Skeletal muscle tissue (tissue), 7 donors: ENCODE measurements around a stretch of chr7.

GRCh38 chr7:140639767-140640690, 584 bp downstream of the DENND2A start:
- PRO-cap, 3 experiments = peak in 2 of 3 experiments; most common plus-strand start chr7:140640287 (in 1); most common minus-strand start chr7:140640363 (in 1)
- RAMPAGE, long total RNA = no peak
- RRBS, 2 experiments = 2 to 3% methylated on average over 37 to 42 of the region's 86 CpGs

DNA sequence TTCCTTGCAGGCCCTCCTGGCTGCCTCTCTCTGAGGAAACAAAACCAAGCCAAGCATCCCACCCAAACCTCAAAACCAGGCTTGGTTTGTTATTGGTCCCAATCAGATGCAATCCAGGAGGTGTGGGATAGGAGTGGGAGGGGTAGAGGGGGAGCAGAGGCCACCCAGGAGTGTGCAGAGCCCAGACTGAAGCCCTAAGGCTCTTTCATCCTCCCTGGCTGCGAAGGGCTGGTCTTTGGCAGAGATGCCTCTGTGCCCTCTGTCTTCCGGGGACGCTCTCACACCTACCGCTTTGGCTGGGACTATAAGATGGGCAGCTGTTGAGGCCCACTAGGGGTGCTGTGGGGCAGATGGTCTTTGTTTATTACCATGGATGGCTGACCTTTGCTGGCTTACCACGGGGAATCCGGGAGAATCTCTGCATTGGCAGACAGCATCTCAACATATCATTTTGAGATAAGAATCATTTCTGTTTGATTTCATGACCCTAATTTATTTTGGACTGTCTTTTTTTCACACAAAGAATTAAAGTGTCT, 6.4 kb upstream of the DENND2A start:
- PRO-cap, 3 experiments = no peak in any of the 3 experiments
- RAMPAGE, long total RNA = no peak
- RRBS, 2 experiments = 12% methylated on average over 5 of the region's 6 CpGs; no CpG with 5 or more reads in 1 of the 2 experiments

- PRO-cap, 3 experiments = no peak in any of the 3 experiments
- RAMPAGE, long total RNA = no peak
- RRBS, 2 experiments = no CpG with 5 or more reads among the region's 10 CpGs
Measured at GRCh38 chr7:140714528-140715180, 18.1 kb downstream of the NDUFB2 start.

DNA sequence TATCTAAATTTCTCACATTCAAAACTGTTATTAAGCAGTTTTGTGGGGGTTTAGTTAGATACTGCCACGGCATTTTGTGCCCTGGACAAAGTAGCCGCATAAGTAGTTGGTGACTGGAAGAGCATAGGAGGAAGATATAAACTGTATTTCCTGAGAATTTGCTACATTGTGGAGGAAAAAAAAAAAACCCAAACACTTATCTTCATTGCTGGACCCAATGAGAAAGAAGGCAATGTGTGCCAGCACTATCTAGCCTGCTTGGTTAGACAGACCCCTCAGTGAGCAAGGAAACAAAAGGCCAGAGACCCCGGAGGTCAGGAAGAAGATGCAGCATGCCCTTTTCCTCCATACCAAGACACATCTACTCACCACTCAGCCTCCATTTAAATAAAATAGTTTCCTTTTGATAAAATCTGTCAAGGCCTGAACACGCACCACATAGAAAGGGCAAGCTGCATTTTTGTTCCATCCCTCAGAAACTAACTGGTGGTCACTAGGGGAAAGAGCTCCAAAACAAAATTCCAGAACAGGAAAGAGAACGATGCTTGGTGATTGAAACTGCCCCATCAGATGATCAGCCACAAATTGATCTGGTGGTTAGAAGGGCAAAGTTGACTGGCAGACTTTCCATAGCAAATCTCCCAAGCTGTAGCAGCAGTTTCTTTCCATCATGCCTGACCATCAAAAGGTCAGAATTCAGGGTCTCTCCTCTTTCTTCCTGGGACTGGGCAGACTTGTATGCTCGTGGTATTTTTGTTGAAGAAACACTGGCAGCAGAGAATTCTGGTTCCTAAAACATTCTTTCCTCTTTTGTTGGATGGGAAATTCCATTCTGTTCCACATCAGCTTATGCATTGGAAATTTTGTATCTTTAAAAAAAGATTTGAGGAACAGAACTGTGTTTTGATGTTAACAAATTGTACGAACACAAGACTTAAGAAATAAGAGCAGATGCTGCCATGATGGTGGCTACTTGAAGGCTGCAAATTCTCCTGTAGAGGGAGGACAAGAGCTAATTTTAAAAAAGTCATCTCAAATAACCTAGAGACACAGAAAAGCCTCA, 29.3 kb downstream of the NDUFB2 start:
- PRO-cap, 3 experiments = no peak in any of the 3 experiments
- RAMPAGE, long total RNA = no peak
- RRBS, 2 experiments = no CpG with 5 or more reads among the region's 7 CpGs

- PRO-cap, 3 experiments = no peak in any of the 3 experiments
- RAMPAGE, long total RNA = no peak
- RRBS, 2 experiments = no CpG with 5 or more reads among the region's 1 CpG
Measured at GRCh38 chr7:140812005-140812567, 112.6 kb downstream of the BRAF start.

DNA sequence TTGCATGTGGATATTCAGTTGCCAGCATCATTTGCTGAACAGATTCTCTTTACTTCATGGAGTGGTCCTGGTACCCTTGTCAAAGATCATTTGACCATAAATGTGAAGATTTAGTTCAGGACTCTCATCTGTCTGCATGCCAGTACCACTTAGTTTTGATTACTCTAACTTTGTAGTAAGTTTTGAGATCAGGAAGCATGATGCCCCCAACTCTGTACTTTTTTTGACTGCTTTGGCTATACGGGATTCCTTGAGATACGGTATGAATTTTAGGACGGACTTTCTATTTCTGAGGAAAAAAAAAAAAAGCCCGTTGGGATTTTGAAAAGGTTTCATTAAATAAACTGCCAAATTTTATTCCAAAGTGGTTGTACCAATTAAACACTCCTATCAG, 100.4 kb downstream of the BRAF start:
- PRO-cap, 3 experiments = no peak in any of the 3 experiments
- RAMPAGE, long total RNA = no peak
- RRBS, 2 experiments = no CpG with 5 or more reads among the region's 4 CpGs

DNA sequence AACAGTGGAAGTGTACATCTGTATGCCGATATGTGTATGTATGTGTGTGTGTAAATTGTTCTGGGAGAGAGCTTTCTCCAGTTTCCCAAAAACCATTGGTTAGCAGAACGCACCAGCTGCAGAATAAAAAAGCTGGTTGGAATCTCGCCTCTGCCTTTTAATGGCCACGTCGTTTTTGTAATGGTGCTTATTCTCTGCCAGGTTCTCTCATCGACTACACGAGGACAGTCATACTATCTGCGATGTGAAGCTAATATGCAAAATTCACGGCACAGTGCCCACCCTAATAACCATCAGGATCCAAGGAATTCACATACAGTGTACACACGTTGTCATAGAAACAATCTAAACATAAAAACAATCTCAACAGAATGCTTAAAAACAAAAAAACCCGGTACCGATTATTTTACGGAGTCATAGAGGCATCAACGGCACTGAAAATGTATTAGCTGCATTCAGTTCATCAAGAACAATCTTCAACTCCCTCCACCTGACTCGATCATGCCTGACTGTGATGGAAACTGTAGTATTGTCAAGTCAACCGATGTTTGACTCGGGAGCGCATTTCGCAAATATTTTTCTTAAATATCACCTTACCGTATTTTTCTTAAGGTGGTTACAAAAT, 686 bp downstream of the MRPS33 start:
- PRO-cap, 3 experiments = no peak in any of the 3 experiments
- RAMPAGE, long total RNA = no peak
- RRBS, 2 experiments = no CpG with 5 or more reads among the region's 20 CpGs

DNA sequence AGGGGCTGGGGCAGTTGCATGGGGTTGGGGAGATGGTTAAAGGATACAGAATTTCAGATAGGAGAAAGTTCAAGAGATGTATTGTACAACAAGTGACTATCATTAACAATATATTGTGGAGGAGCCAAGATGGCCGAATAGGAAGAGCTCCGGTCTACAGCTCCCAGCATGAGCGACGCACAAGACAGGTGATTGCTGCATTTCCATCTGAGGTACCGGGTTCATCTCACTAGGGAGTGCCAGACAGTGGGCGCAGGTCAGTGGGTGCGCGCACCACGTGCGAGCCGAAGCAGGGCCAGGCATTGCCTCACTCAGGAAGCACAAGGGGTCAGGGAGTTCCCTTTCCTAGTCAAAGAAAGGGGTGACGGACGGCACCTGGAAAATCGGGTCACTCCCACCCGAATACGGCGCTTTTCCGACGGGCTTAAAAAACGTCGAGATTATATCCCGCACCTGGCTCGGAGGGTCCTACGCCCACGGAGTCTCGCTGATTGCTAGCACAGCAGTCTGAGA, 17.8 kb upstream of the MRPS33 start:
- PRO-cap, 3 experiments = no peak in any of the 3 experiments
- RAMPAGE, long total RNA = no peak
- RRBS, 2 experiments = no CpG with 5 or more reads among the region's 26 CpGs

DNA sequence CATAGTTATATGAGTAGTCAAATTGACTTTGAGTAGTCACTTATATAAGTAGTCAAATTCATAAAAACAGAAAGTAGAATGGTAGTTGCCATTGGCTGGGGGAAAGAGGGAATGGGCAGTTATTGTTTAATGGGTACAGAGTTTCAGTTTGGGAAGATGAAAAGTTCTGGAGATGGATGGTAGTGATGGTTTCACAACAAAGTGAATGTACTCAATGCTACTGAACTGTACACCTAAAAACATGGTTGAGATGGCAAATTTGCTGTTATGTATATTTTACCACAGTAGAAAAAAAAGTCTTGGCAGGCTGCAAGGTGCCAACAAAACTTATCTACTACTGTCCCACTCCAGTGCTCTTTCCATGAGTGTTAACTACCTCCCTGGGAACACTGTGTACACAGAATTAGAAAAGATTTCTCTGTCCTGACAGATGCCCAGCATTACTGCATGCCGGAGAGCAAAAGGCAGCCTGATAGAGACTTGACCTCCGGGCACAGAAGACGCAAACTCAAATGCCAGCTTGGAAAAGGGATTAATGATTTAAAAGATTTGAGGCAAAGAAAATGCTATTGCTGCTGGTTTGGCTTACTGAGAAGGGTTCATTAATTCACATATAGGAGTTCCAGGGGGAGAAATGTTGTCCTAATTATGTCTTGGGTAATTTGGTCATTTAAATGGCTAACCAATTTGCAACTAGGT, 228.7 kb downstream of the TMEM178B start:
- PRO-cap, 3 experiments = no peak in any of the 3 experiments
- RAMPAGE, long total RNA = no peak
- RRBS, 2 experiments = 0% methylated on average over 1 of the region's 3 CpGs; no CpG with 5 or more reads in 1 of the 2 experiments

- PRO-cap, 3 experiments = no peak in any of the 3 experiments
- RAMPAGE, long total RNA = no peak
- RRBS, 2 experiments = no CpG with 5 or more reads among the region's 2 CpGs
Measured at GRCh38 chr7:141585729-141586204, 34.6 kb downstream of the AGK start.

GRCh38 chr7:141737359-141737741, 808 bp upstream of the SSBP1 start:
- PRO-cap, 3 experiments = no peak in any of the 3 experiments
- RAMPAGE, long total RNA = no peak
- RRBS, 2 experiments = no CpG with 5 or more reads among the region's 7 CpGs

- PRO-cap, 3 experiments = no peak in any of the 3 experiments
- RAMPAGE, long total RNA = no peak
- RRBS, 2 experiments = no CpG with 5 or more reads among the region's 2 CpGs
Measured at GRCh38 chr7:142001009-142001519, 5.4 kb downstream of the MGAM start.

GRCh38 chr7:142001525-142001965, 5.9 kb downstream of the MGAM start:
- PRO-cap, 3 experiments = no peak in any of the 3 experiments
- RAMPAGE, long total RNA = no peak
- RRBS, 2 experiments = no CpG with 5 or more reads among the region's 2 CpGs

DNA sequence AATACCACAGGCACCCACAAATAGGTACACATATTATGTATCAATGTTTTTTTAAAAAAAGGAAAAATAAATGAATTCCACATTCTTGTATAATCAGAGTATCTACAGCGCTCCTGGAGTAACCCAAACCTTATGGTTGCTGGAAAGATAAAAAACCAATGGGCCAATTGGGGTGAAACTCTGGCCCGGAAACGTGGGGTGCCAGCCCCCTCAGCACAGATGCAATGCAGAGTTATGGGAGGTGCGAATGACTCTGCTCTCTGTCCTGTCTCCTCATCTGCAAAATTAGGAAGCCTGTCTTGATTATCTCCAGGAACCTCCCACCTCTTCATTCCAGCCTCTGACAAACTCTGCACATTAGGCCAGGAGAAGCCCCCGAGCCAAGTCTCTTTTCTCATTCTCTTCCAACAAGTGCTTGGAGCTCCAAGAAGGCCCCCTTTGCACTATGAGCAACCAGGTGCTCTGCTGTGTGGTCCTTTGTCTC, 130.6 kb upstream of the PRSS1 start:
- PRO-cap, 3 experiments = no peak in any of the 3 experiments
- RAMPAGE, long total RNA = no peak
- RRBS, 2 experiments = no CpG with 5 or more reads among the region's 5 CpGs

GRCh38 chr7:142717549-142717748, 31.8 kb upstream of the PRSS1 start:
- PRO-cap, 3 experiments = no peak in any of the 3 experiments
- RAMPAGE, long total RNA = no peak
- RRBS, 2 experiments = no CpG with 5 or more reads among the region's 4 CpGs

GRCh38 chr7:142785552-142786443, 15.0 kb downstream of the PRSS2 start:
- PRO-cap, 3 experiments = no peak in any of the 3 experiments
- RAMPAGE, long total RNA = no peak
- RRBS, 2 experiments = no CpG with 5 or more reads among the region's 11 CpGs

DNA sequence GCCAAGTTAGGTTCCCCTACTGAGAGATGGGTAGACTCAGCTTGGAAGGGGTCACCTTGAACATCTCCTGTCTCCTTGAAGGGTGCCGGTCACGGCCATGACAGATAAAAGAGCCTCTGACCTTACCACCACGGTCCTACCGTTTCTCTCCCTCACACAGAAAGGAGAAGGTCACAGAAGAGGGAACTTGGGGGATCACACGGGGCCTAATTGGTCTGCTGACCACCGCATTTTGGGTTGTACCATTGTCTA, 17.0 kb downstream of the PRSS2 start:
- PRO-cap, 3 experiments = no peak in any of the 3 experiments
- RAMPAGE, long total RNA = no peak
- RRBS, 2 experiments = no CpG with 5 or more reads among the region's 6 CpGs

DNA sequence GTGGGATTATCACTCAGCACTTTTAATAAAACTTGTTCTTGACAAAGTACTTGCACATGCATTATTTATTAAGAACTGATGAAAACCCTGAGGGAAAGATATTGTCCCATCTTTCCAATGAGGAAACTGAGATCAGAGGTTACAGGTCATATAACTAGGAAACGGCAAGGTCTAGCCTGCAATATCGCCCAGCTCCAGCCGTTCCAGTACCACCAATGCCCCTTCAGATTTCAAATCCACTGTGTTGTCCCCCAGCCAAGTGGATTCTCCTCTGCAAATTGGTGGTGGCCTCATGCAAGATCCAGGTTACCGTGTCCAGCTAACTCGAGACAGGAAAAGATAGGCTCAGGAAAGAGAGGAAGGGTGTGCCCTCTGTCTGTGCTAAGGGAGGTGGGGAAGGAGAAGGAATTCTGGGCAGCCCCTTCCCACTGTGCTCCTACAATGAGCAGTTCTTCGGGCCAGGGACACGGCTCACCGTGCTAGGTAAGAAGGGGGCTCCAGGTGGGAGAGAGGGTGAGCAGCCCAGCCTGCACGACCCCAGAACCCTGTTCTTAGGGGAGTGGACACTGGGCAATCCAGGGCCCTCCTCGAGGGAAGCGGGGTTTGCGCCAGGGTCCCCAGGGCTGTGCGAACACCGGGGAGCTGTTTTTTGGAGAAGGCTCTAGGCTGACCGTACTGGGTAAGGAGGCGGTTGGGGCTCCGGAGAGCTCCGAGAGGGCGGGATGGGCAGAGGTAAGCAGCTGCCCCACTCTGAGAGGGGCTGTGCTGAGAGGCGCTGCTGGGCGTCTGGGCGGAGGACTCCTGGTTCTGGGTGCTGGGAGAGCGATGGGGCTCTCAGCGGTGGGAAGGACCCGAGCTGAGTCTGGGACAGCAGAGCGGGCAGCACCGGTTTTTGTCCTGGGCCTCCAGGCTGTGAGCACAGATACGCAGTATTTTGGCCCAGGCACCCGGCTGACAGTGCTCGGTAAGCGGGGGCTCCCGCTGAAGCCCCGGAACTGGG, 25.5 kb downstream of the PRSS2 start:
- PRO-cap, 3 experiments = no peak in any of the 3 experiments
- RAMPAGE, long total RNA = no peak
- RRBS, 2 experiments = 8 to 11% methylated on average over 10 to 11 of the region's 33 CpGs

DNA sequence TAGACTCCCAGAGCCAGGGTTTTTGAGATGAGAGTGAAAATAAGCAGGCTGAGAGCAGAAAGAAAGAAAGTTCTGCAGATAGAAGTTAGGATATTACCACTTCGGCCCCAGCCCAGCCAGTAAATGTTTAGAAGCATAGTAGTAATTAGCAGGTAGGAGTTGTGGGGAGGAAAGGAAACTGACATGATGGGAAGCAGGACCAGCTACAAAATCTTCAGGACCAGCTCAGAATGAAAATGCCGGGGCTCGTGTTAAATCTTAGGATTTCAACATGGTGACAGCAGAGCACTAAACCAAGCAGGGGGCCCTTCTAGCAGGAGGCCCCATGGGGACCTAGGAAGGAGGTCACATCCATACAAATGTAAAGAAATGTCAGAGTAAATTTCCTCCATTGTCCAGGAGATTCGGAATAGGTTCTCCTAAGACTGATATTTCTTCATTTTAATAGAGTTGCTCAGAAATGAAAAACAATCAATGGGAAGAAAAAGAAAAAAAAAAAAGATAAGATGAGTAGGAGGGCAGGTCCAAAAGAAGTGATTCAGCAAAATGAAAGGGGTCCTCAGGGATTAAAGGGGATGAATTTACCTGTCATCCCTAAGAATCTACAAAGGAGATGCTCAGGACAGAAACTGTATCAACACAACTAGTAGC, 28.8 kb downstream of the PRSS2 start:
- PRO-cap, 3 experiments = no peak in any of the 3 experiments
- RAMPAGE, long total RNA = no peak
- RRBS, 2 experiments = no CpG with 5 or more reads among the region's 4 CpGs

GRCh38 chr7:142804455-142805481, 34.0 kb downstream of the PRSS2 start:
- PRO-cap, 3 experiments = no peak in any of the 3 experiments
- RAMPAGE, long total RNA = no peak
- RRBS, 2 experiments = no CpG with 5 or more reads among the region's 11 CpGs